M059J (cell line): Measurements from ENCODE around the gene PIK3R4.

GRCh38 chr3:129560304-129560864 is 17.4 kb downstream of the H1-8 start:
- RAMPAGE, long total RNA, result start-site peak on the minus strand at chr3:129560524-129560583, 26 and 13 reads in 2 replicates

DNA sequence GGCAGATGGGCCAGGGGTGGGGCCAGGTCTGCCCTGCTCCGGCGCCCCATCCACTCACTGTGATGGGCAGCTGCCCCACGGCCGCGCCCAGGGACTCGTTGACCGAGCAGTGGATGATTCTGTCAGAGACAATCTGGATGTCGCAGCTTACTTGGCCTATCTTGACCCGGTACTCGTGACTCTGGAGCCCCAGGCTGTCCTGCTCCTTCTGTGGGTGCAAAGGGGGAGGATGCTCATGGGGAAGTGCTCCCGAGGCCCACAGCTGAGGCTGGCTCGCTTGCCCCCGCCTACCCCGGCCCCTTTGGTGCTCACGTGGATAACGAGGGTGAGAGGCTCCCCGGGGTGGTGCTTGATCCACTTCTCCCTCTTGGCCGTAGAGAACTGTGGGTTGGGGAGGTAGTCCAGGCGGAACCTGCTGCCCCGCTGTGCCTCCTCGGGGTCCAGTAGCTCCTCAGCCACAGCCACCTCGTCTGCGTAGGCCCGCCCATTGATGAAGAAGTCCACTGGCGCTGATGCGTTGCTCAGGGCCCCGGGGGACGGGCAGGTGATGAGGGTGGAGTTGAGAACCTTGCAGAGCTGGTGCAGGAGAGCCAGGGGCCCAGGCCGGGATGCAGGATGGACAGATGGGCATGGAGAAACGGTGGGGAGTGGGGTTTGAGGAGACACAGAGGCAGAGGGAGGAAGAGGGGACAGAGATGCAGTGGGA is 27.9 kb downstream of the H1-8 start:
- RAMPAGE, long total RNA, result no peak

GRCh38 chr3:129596203-129597360 is 9.9 kb downstream of the PLXND1 start:
- RAMPAGE, long total RNA, result no peak

- RAMPAGE, long total RNA, result no peak
These were observed 20.2 kb upstream of the PLXND1 start for GRCh38 chr3:129626369-129627388.

- RAMPAGE, long total RNA, result no peak
These were observed 48.8 kb upstream of the PLXND1 start for GRCh38 chr3:129655184-129655784.

DNA sequence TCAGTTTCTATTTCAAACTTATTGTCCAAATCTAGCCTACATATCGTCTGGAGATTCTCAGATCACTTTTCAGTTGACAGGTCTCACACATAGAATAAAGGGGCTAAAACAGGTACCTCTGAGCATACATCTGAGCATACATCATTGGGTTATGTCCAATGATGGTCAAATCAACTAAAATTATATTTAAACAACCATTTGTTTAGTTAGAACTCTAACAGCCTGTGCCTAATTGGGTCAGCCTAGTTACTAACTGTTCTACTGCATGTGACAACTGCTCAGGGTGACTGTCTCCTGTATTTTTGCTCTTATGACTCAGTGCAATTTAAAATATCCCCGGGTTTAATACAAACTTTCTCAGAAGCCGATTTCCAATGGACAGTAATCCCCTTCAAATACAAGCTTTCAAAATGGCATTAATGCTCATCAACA is 57.7 kb upstream of the PLXND1 start:
- RAMPAGE, long total RNA, result no peak

DNA sequence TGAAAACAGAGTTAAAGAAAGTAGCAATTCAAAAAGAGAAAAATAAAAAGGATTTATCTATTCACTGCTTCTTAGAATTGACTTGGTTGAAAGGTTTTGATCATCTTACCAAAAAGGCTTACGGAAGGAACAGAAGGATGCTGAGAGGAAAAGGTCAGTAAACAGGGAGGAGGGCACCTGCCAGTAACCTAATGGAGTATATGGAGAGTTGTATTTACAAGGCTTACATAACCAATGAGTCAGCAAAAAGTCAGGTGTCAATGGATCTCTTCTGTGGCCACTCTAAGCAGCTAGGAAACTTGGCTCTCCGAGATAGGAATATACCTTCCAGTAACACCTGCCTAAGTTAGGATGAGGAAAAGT is 80.4 kb upstream of the PLXND1 start:
- RAMPAGE, long total RNA, result no peak

- RAMPAGE, long total RNA, result no peak
These were observed 141.2 kb upstream of the PLXND1 start for GRCh38 chr3:129747585-129748233.

DNA sequence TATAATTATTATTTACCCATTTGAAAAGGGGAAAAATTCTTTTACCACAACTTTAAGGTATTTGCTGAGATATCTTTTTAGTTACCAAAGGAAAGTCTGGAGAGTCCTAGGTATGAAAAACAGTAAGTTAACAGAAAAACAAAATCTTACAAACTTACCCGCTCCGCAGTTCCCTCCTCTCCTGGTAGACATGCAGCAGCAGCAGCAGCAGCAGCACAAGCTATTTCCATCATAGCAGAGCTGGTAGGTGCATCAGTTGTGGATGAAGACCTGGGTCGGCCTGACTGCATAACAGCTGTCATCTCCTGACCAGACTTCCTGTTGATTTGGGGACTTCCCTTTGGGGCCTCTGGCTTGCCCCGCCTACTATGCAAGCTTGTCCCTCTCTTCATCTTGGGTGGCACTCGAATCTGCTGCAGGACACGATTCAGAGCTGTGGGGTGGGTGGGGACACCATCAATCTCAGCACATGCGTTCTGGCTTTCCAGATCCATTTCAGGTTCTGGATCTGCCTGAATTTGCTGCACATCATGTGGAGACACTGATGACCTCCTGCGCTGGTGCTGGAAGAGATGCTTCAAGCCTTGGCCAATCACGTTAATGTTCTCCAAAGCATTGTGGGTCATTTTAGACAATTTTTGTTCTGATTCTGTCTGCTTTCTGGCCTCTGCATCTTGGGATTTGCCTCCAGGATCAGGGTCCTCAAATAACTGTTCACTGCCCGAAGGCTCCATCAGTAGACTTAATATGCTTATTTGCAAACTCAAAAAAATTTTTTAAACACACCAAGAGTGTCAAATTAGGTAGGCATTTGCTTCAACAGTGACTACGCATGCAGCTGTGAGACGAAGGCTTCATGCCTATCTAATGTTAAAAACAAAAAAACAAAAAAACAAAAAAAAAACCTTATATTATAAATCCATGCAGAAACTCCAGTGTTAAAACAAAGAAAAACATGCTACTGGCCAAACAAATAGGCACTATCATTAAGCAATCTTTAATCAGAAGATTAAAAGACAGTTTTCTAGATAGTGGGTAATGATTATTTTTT is 65.5 kb downstream of the TMCC1 start:
- RAMPAGE, long total RNA, result no peak

DNA sequence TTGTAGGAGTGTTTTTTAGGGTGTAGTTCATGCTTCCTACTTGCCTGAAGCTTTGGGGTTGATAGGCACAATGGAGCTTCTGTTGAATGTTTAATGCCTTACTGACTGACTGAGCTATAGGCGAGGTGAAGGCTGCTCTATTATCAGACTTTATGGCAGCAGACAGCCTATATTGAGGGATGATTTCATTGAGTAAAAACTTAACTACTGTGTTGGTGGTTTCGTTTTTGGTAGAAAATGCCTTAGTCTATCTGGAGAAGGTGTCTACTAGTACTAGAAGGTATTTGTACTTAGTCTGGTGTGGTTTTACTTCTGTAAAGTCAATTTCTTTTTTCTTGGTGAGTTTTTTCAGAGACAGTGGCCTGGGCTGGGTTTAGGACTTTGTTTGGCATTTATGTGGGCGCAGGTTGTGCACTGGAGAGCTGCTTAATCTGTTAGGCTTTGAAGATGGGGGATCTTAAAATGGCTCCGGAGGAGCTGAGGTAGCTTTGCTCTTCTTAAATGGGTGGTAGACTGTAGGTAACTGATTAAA is 97.2 kb downstream of the ALG1L2 start:
- RAMPAGE, long total RNA, result no peak

- RAMPAGE, long total RNA, result no peak
These were observed at the start of gene PIK3R4 for GRCh38 chr3:130746282-130747176. PIK3R4 (minus strand) TSS chr3:130746829.

- RAMPAGE, long total RNA, result no peak
These were observed 43.7 kb upstream of the ATP2C1 start for GRCh38 chr3:130849863-130850938.

- RAMPAGE, long total RNA, result no peak
These were observed 66.2 kb downstream of the ASTE1 start for GRCh38 chr3:130960094-130961128.

GRCh38 chr3:131109192-131109527 is 82.5 kb downstream of the NEK11 start:
- RAMPAGE, long total RNA, result no peak

DNA sequence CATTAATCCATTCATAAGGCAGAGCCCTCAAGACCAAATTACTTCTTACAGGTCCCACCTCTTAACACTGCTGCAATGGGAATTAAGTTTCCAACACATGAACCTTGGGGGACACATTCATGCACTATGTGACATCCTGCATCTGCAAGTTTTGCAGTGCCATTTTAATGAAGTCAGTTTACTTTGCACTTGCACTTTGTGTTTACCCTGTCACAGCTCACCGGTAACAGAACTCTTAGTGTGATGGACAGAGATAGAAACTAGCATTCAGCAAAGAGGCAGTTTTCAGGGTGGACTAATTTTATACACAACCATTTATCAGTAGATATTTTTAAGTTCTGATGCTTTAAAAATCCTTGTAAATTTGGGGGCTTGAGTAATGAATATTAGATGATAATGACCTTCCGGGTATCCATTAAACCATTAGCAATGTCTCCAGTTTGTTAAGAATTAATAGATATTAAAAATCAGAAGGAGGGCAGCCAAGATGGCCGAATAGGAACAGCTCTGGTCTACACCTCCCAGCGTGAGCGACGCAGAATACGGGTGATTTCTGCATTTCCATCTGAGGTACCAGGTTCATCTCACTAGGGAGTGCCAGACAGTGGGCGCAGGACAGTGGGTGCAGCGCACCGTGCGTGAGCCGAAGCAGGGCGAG is 50.4 kb upstream of the NUDT16 start:
- RAMPAGE, long total RNA, result no peak

DNA sequence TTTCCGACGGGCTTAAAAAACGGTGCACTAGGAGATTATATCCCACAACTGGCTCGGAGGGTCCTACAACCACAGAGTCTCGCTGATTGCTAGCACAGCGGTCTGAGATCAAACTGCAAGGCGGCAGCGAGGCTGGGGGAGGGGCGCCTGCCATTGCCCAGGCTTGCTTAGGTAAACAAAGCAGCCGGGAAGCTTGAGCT is 49.9 kb upstream of the NUDT16 start:
- RAMPAGE, long total RNA, result no peak

DNA sequence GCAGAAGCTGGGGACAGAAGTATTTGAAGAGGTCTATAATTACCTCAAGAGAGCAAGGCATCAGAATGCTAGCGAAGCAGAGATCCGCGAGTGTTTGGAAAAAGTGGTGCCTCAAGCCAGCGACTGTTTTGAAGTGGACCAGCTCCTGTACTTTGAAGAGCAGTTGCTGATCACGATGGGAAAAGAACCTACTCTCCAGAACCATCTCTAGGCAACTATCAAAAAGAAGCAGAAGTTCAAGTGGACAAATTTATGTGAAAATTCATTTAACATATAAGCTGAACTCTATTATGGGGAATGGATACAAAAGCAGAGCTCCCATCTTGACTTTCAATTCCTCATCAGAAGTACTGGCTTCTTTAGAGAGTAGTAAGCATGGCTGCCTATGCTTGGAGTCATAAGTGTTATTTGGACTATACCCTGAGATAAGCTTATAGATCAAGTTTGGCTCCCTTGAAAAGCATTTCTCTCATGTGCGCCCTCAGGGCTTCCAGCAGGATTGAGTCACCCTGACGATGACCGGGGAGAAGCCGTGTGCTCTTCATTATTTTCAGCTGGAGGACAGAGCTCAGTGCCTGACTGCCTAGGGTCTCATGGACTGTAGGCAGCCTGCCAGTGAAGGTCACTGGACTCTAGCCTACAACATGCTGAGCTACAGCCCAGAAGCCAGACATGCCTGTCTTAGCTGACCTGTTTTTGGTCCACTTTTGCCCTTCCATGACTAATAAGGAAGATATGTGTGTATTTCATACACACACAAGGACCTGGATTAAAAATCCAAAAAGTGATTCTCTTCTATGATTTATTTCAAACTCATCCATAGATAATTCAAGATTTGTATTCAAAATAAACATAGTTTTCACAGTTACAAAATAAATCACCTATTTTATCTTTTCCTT is 31.8 kb upstream of the NUDT16 start:
- RAMPAGE, long total RNA, result no peak

GRCh38 chr3:131361509-131362578 is 19.7 kb upstream of the NUDT16 start:
- RAMPAGE, long total RNA, result no peak

GRCh38 chr3:131380699-131381656 is 596 bp upstream of the NUDT16 start:
- RAMPAGE, long total RNA, result no peak

DNA sequence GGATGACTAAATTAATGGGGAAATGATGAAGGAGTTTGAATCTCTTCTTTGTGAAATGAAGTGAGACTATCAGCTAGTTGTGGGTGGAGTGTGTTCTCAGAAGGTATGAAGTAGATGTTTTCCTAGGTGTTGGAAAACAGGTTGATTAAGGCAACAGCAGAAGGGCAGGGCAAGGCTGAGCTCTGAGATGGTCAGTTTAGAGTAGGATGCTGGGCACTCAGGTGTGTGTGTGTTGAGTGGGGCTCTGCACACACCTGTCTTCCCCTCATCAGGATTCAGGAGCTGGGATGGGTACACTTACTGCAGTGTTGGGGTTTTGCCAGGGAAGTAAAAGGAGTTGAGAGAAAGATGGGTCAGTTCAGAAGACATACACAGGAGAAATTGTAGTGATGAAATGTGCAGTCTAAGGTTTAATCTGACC is 3.1 kb downstream of the NUDT16 start:
- RAMPAGE, long total RNA, result no peak